Mesenchymal stem cell of the bone marrow (primary cell): ENCODE data around the gene IQSEC3.

GRCh38 chr12:10413-10790 is 56.2 kb upstream of the IQSEC3 start:
- CAGE, long polyA plus RNA, result no peak

GRCh38 chr12:17820-18388 is 48.7 kb upstream of the IQSEC3 start:
- CAGE, long polyA plus RNA, result no peak

DNA sequence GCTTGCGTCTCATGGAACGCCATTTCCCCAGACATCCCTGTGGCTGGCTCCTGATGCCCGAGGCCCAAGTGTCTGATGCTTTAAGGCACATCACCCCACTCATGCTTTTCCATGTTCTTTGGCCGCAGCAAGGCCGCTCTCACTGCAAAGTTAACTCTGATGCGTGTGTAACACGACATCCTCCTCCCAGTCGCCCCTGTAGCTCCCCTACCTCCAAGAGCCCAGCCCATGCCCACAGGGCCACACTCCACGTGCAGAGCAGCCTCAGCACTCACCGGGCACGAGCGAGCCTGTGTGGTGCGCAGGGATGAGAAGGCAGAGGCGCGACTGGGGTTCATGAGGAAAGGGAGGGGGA is 47.5 kb upstream of the IQSEC3 start:
- CAGE, long polyA plus RNA, result no peak

- CAGE, long polyA plus RNA, result no peak
These were observed at the start of gene IQSEC3 for GRCh38 chr12:66358-67252. IQSEC3 (plus strand) TSS chr12:66767.

DNA sequence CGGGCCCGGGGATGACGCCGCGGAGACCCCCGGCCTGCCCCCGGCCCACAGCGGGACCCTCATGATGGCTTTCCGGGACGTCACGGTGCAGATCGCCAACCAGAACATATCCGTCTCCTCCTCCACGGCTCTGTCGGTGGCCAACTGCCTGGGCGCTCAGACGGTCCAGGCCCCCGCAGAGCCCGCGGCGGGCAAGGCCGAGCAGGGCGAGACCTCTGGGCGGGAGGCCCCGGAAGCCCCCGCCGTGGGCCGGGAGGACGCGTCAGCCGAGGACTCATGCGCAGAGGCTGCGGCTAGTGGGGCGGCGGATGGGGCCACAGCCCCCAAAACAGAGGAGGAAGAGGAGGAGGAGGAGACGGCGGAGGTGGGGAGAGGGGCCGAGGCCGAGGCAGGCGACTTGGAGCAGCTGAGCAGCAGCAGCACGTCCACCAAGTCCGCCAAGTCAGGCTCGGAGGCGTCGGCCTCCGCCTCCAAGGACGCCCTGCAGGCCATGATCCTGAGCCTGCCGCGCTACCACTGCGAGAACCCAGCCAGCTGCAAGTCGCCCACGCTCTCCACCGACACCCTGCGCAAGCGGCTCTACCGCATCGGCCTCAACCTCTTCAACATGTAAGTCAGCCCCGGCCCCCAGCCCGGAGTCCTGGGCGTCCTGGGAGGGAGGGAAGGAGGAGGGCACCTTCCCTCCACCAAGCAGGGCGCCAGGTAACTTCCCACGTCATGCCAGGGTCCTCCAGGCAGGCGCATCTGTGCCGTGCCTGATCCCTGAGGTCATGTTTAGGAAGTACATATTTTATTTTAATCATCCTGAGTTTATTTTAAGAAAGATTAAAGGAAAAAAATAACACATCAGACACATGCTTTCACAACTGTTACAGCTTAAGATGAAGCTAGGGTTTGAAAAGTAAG is 72.4 kb downstream of the IQSEC3 start:
- CAGE, long polyA plus RNA, result no peak

- CAGE, long polyA plus RNA, result no peak
These were observed 39.3 kb downstream of the SLC6A12 start for GRCh38 chr12:174686-175063.

DNA sequence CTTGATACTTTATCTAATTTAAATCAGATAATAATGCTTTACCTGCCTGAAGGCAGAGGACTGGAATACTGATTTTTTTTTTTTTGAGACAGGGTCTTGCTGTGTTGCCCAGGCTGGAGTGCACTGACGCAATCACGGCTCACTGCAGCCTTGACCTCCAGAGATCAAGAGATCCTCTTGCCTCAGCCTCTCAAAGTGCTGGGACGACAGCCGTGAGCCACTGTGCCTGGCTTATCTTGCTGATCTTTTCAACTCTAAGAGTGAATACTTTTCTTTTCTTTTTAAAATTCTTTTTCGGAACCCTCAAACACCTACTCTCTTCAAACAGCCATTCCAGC is 688 bp upstream of the B4GALNT3 start:
- CAGE, long polyA plus RNA, result no peak

GRCh38 chr12:501827-502678 is 42.3 kb downstream of the B4GALNT3 start:
- CAGE, long polyA plus RNA, result no peak

DNA sequence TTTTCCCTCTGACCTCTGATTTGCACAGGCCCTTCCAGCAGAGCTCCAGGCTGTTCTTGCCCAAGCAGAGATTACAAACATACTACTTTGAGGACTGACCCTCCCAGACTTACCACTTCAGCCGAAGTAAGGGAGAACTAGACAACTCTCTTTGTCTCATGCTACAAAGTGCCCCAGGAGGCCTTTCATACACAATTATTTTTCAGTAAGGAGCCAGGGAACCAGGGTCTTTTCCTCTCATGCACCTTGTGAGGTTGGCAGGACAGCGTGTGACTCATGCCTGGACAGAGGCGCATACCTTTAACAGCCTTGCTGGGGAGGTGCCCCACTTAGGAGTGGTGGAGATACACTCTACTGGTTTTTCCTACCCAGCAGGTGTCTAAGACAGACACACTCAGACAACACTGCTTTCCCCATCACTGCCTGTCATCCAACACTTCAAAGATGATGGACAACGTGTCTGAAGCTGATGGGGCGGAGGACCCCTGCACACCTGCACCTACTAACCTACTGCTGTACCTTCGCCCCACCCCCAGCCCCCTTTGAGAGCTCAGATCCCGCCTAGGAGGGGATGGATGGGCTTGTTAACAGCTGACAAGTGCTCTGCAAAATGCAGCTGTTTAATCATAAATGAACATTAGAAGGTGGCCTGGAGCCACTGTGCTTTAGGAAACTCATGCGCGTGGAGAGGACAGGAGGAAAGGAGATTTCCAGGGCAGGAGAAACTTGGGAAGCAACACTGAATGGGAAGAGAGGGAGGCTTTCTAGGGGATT is 49.1 kb downstream of the B4GALNT3 start:
- CAGE, long polyA plus RNA, result no peak

GRCh38 chr12:526968-527784 is 67.4 kb downstream of the B4GALNT3 start:
- CAGE, long polyA plus RNA, result no peak

GRCh38 chr12:575831-576746 is 87.2 kb downstream of the NINJ2 start:
- CAGE, long polyA plus RNA, result no peak

DNA sequence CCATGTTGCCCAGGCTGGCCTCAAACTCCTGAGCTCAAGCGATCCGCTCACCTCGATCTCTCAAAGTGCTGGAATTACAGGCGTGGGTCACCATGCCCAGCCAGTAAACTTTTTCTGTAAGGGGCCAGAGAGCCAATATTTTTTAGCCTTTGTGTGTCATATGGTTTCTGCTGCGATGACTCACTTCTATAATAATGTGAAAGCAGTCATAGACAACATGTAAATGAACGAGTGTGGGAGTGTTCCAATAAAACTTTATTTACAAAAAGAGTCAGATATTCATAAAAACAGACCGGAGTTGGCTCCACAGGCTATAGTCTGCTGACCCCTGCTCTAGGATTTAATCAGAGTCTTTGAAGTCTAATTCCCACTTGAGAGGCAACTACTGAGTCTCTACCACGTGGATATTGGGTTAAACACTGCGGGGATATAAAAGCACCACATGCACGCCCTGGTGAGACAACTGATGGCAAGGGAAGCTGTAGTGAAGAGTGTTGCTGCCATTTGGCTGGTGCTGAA is 3.5 kb upstream of the NINJ2 start:
- CAGE, long polyA plus RNA, result no peak

DNA sequence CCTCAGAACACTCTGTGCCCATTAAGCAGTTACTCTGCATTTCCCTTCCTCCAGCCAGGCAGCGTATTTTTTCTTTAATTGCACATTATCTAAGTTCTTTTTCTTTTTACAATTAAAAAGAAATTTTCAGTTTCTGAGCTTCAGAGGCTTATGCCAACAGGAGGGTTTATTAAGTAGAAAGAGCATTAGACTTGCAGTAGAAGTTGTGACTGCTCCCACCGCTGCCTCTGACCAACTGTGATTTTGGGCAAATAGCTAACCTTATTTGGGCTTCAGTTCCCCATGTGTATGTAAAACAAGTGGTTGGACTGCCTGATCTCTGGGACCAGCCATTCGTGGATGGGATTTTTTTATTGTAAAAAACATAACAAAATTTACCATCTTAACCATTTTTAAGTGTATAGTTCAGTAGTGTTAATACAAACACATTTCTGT is 65.8 kb downstream of the WNK1 start:
- CAGE, long polyA plus RNA, result no peak

- CAGE, long polyA plus RNA, result no peak
These were observed 113.4 kb downstream of the ERC1 start for GRCh38 chr12:1104285-1105011.

GRCh38 chr12:1111919-1112438 is 121.0 kb downstream of the ERC1 start:
- CAGE, long polyA plus RNA, result no peak

- CAGE, long polyA plus RNA, result no peak
These were observed 189.4 kb downstream of the ERC1 start for GRCh38 chr12:1180384-1180776.

GRCh38 chr12:1216951-1217903 is 226.2 kb downstream of the ERC1 start:
- CAGE, long polyA plus RNA, result no peak

GRCh38 chr12:1384907-1385123 is 209.6 kb downstream of the FBXL14 start:
- CAGE, long polyA plus RNA, result no peak

DNA sequence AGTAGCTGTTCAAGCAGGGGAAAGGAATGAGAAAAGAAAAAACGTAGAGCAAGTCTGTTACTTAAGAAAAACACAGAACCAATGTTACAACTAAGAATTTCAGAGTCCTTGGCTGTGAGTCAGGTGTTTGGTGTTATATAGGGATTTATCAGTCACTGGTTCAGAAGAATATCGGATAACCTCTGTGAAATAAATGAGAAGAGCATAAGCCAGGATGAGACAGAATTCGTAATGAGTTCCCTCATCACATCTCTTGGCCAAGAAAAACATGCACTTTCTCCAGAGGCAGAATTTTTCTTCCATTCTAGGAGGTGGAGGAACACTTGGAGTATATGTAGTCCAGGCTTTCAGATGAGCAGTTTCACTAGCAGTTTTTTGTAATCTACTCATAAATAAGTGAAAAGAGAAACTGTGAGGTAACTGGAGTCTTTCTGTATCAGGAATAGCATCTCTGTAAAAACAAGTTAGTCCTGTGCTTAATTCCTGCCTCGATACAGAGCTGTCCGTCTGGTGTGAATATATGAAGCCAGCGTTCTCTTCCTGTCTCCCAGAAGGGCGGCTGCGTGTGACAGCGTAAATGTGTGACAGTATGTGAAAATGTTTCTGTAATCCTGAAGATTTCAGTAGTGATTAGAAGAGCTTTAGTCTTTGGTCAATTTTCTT is 150.4 kb downstream of the FBXL14 start:
- CAGE, long polyA plus RNA, result no peak

DNA sequence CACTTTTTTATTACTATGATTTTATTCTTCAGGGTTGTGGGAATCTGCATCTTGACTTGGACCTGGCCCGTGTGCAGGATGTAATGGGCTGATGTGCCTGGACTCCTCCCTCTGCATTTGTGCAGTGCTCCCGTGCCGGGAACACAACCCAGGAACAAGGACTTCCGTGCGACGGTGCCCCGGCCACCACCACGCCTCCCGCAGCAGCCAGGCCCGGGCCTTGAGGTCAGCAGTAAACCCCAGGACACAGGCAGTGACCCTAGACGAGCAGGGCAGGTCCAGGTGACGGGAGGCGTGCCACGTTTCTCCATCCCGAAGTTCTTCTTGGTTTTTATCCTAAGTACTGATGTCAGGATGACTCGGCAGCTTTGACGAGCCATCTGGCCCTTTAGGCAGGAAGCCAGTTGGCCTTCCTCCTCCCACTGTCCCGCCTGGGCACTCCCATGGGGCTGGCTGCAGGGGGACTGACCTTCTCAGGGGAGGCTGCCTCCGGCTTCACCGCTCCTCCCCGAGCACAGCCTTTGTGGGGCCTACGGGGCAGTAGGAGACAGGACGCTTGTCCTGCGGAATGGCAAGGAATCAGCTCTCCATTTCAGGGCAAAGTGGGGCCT is 94.3 kb downstream of the FBXL14 start:
- CAGE, long polyA plus RNA, result no peak